A673 (cell line): ENCODE measurements around the gene LDLRAD3.

- PRO-cap: bidirectional peak, plus-strand start at chr11:35944065, minus-strand start at chr11:35943957; bidirectional peak, plus-strand start at chr11:35944534, minus-strand start at chr11:35944342
Observed at GRCh38 chr11:35943577-35944766, at the start of gene LDLRAD3. Gene LDLRAD3 (plus strand): TSS chr11:35944062.

DNA sequence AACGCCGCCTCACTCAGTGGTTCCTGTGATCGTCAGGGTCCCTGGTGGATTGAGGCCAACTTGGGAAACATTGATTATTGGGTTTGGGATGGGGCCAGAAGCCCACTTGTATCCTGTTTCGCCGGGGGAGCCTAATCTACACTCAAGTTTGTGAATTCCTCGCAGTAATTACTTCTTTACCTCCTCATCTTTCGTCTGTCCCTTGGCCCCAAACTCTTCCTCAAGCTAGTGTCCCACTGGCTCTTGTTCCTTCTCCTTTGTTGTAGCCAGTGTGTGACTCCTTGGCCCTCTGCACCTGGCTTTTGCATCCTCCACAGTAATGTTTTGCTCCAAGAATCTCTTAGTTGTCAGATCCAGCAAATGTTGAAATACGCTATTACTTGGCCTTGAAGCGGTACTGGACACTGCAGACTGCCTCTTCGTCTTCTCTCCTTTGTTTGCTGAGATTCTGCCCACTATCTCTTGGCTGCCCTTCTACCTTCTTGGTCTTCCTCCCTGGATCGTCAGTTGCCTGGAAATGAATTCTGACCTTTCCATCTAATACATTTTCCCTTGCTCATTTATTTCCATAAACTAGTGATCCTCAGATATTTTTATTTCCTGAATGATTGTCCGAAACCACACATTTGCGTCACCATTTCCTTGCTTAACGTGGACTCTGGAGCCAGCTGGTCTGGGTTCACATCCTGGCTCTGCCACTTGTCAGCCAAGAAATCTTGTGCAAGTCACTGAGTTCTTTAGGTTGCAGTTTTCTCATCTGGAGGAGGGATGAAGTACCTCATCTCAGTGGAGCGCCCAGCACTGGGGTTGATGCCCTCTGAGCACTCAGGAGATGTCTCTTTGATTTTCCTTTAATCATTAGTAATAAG lies 113.6 kb downstream of the LDLRAD3 start:
- PRO-cap: no peak

DNA sequence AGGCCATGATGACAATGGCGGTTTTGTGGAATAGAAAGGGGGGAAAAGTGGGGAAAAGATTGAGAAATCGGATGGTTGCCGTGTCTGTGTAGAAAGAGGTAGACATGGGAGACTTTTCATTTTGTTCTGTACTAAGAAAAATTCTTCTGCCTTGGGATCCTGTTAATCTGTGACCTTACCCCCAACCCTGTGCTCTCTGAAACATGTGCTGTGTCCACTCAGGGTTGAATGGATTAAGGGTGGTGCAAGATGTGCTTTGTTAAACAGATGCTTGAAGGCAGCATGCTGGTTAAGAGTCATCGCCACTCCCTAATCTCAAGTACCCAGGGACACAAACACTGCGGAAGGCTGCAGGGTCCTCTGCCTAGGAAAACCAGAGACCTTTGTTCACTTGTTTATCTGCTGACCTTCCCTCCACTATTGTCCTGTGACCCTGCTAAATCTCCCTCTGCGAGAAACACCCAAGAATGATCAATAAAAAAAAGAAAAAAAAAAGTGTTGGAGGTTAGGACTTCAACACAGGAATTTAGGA lies 143.6 kb downstream of the COMMD9 start:
- PRO-cap: no peak

DNA sequence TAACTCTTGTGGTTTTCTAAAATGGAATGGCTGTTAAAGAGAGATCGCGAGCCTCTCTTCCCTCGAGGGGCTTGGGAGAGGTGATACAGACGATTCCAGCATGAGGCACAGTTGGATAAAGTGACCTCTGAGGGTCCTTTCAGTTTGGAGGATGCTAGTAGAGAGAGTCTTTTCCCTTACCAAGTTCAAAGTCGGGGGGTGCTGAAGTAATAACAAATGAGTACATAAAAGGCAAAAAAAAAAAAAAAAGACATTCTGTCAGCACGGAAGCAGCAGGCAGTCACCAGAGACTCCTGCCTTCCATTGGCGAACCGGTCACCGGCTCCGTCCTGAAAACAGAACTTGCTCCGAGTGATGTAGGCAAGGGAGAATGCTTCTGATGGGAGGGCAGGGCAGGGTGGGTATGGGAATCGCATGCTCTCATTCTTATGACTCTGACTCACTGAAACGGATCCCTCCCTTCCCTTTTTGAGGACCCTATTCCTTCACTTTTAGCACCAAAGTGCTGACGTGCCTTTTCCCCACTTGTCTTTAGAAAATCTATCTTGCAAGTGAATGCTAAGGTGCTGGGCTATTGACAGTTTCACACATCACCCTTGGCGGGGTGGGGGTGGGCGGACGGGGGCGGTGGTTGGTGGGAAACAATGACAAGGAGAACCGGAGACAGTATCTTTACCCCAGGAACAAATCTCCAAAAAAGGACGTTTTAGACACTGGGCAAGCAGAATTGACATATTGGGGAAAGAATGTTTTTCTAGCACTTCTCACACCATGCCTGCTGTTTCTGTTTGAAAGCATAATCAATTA lies 65.9 kb downstream of the PRR5L start:
- PRO-cap: no peak

- PRO-cap: no peak
Observed at GRCh38 chr11:36363422-36363991, 67.4 kb downstream of the PRR5L start.

GRCh38 chr11:36373101-36373389 lies 77.0 kb downstream of the PRR5L start:
- PRO-cap: unidirectional peak, plus-strand start at chr11:36373167

DNA sequence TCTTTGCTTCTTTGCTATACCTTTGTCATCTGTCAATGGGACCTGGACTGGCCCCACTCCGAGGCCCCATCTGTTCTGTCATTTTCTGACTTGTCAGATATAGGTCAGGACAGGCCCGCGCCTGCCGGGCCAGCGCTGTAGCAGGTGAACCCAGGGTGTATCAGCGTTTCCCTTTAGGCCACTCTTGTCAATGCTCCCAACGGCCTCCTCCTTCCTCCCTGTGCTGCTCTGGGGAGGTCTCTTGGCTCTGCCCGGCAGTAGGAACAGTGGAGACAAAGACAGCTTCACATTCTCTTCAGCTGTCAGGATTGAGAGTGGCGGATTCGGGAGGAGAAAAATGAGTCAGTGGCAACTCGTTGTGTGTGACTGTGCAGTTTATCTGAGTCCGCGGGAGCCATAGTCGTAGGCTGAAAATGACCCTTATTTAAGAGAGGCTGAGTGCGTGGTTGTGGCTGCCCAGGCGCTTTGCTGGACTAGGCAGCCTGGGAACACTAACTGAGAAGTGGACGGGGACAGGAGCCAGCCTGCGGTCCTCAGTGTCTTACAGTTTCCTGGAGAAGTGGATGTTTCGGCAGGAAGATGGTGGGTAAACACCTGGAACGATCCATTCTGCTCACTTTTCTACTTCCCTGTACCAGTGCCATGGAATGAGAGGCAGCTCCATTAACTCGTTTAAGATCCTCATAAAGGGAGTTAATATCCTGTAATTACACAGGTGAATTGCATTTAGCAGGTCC lies 102.3 kb downstream of the PRR5L start:
- PRO-cap: no peak

- PRO-cap: bidirectional peak, plus-strand start at chr11:36510049, minus-strand start at chr11:36509972
Observed at GRCh38 chr11:36509142-36510201, 600 bp downstream of the TRAF6 start.

- PRO-cap: no peak
Observed at GRCh38 chr11:41054014-41054519, 405.4 kb downstream of the LRRC4C start.

GRCh38 chr11:43357855-43358677 lies 654 bp upstream of the TTC17 start:
- PRO-cap: unidirectional peak, plus-strand start at chr11:43358450; unidirectional peak, minus-strand start at chr11:43358498

DNA sequence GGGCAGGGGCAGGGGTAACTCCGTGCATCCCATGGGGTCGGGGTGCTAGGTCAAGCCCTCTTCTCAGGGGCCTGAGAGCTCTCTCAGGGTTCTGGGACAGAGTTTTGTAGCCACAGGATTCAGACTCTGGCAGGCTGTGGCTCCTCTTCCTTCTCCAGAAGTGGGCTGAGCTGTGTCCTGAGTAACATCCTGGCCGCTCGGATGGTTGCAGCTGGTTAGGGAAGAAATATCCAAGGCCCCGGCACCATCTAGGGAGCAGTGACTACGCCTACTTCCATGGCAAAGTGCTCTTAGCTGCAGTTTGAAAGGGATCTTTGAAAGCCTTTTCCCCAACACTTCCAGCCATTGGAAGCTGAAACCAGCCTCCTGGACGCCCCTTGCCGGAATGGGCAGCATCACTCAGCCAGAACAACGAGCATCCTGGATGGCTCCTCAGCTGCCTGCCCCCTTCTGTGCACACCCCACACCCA lies 50.9 kb downstream of the C11orf96 start:
- PRO-cap: no peak

- PRO-cap: no peak
Observed at GRCh38 chr11:44015957-44016626, 31.7 kb upstream of the ACCSL start.

- PRO-cap: no peak
Observed at GRCh38 chr11:44556790-44557399, 8.6 kb upstream of the CD82 start.

DNA sequence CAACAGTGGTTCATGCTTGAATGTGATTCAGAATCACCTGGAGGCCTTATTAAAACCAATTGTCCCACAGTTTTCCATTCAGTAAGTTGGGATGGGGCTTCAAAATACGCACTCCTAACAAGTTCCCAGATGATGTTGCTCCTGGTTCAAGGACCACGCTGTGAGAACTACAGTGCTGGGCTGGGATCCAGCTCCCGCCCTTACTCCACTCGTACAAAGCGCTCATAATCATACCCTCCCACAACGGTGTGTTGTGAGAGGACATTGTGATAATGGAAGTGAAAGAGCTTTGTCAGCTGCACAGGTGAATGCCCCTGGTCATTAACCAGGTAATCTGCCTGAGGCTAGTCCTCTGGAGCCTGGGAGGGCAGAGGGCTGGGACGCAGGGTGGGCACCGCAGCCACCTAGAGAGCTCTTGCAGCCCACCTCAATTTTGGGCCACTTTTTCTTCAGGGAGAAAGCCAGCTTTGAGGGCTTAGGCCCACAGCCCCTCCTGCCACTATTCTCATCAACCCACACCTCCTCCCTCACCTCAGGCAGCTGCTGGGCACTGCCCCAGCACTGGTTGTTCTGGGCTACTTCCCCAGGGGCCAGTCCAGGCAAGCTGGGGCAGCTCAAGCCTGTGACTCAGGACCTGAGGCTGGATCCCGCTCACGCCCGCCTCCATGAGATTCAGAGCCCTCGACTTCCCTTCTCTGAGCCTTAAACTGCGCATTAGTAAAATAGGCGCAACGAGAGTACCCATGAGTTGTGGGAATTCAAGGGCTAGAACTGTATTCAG lies 1.1 kb upstream of the CD82 start:
- PRO-cap: no peak

- PRO-cap: unidirectional peak, minus-strand start at chr11:44565118; unidirectional peak, minus-strand start at chr11:44565154; bidirectional peak, plus-strand start at chr11:44565665, minus-strand start at chr11:44565330
Observed at GRCh38 chr11:44564955-44565420, 475 bp upstream of the CD82 start.

DNA sequence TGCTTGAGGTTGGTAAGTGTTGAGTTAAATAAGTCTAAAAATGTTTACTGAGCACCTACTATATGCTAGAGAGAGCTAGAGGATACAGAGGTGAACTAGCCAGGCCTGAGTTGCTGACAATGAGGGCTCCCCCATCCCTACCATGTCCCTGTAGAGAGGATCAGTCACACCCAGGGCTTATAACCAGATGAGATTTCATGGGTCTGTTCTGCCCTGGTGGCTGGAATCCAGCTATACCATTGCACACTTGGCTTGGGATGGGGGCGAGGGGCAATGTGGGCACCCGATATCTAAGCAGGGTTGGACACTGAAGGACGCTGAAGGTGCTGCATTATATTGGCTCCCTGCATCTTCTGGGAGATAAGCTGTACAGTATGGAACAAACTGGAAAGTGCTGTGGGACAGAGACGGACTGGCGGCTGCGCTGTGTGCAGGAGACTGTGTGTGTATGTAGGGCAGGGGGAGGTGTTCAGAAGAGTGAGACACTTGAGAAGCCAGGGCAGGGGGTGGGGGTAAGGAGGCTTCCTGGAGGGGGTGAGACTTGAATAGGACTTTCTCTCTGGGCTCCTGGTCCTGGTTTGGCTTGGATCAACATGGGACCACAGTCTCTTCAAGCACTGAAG lies 1.6 kb downstream of the CD82 start:
- PRO-cap: no peak

- PRO-cap: no peak
Observed at GRCh38 chr11:44584709-44585353, 19.4 kb downstream of the CD82 start.

- PRO-cap: no peak
Observed at GRCh38 chr11:44615756-44616166, 50.3 kb downstream of the CD82 start.

GRCh38 chr11:44620922-44621651 lies 55.6 kb downstream of the CD82 start:
- PRO-cap: no peak

GRCh38 chr11:44754121-44754745 lies 27.5 kb downstream of the TSPAN18 start:
- PRO-cap: no peak